Measurements from ENCODE around the gene AMACR.

- PRO-cap: no peak
These were observed 139.2 kb downstream of the PDZD2 start for GRCh38 chr5:31778181-31778380.

GRCh38 chr5:31855274-31855852 lies 216.4 kb downstream of the PDZD2 start:
- PRO-cap: no peak

GRCh38 chr5:31960742-31961210 lies 213.3 kb downstream of the GOLPH3 start:
- PRO-cap: no peak

DNA sequence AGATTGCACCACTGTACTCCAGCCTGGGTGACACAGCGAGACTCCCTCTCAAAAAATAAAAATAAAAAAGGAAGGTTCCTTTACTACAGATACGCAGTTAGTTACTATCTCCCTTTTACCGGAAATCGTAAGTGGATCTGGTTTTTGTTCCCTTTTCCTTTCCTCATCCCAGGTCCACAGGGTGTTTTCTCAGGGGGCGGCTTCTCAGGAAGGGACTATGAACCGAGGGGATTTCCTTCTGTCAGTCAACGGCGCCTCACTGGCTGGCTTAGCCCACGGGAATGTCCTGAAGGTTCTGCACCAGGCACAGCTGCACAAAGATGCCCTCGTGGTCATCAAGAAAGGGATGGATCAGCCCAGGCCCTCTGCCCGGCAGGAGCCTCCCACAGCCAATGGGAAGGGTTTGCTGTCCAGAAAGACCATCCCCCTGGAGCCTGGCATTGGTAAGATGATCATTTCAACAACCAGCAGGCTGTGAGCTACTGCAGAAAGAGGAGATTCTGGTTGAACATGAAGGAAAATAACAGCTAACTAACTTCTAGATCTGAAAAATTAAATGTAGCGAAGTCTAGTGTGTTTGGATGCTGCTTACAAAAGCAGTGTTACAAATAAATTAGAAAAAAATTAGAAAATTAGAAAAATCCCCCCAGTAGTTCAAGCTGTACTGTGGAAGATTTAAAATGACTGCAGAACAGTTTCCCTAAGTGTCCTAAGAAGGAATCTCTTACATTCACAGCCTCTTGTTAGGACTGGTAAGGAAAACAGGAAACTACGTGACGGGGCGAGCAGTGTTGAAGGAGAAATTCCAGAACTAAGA lies 75.7 kb downstream of the GOLPH3 start:
- PRO-cap: no peak

GRCh38 chr5:32331128-32331629 lies 18.4 kb upstream of the MTMR12 start:
- PRO-cap: no peak

GRCh38 chr5:32588443-32589125 lies 3.2 kb downstream of the SUB1 start:
- PRO-cap: no peak

DNA sequence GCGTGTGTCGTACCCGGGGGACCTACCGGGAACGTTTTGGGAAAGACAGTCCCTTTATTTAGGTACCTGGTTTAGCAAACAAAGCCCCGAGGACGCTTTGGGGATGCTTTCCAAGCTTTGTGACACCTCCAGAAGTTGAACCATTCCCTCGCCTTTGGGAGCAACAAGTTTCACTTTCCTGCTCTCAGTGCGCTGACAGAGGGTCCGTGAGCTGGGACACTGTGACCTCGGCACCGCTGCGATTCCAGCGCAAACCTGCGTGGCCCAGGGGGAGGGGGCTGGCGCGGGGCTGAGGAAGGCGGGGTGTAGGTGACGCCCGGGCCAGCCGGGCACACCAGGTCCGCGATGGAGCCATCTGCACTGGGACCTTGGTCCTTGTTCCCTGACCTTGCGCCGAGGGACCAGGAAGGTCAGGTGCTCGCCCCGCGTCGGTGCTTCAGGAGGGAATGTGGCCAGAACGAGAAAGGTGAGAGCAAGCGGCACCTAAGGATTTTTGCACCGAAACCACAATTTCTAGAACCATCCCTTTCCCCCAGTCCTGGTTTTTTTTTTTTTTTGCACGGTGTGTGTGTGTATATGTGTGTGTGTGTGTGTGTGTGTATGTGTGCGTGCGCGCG lies 695 bp upstream of the NPR3 start:
- PRO-cap: no peak

DNA sequence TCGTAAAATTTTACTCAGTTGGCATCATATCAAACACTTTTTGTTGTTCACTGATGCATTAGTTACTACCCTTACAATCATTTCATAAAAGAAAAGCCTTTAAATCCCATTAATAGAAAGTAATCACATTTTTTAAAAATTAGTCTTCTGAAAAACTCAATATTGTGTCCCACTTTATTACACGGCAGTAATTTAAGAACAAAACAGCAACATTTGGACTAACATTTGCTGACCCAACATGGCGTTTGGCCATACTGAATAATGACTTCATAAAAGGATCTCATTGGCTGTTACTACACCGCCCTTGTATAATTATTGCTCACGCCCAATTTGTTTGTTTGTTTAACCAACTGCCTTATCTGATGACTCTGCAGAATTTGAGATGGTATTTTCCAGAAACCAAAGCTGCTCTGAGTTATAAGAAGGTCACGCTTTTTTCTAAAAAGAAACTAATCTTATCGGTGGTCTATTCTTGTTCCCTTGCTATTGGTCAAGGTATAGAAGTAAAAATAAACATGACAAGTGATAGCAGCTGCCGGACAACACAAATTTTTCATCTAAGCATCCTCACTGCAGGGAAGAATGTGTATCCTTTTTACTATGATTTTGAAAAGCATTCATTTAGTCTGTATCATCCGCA lies 200.2 kb upstream of the TARS1 start:
- PRO-cap: no peak

- PRO-cap: no peak
These were observed 131.8 kb upstream of the TARS1 start for GRCh38 chr5:33308920-33309483.

- PRO-cap: no peak
These were observed 119.8 kb upstream of the TARS1 start for GRCh38 chr5:33320869-33321547.

DNA sequence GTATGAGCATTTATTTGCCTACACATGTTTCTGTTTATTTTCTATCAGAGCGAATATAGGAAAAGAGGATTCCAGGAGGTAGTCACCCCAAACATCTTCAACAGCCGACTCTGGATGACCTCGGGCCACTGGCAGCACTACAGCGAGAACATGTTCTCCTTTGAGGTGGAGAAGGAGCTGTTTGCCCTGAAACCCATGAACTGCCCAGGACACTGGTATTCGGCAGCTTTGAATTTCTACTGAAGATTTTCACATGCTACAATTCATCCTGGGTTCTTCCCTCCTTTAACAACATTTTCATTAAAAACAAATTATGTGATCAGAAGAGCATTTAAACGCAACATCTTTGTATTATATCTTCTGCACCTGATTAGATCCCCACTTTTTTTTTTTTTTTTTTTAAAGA lies 18.9 kb downstream of the TARS1 start:
- PRO-cap: no peak

GRCh38 chr5:33998345-33999221 lies 9.3 kb downstream of the AMACR start:
- PRO-cap: no peak

- PRO-cap: bidirectional peak, plus-strand start at chr5:34007796, minus-strand start at chr5:34007835; bidirectional peak, plus-strand start at chr5:34008267, minus-strand start at chr5:34008050
These were observed at the start of gene AMACR for GRCh38 chr5:34007505-34008607. Gene AMACR (minus strand): TSS chr5:34008050.

- PRO-cap: no peak
These were observed 104.7 kb upstream of the C1QTNF3 start for GRCh38 chr5:34147741-34148086.

DNA sequence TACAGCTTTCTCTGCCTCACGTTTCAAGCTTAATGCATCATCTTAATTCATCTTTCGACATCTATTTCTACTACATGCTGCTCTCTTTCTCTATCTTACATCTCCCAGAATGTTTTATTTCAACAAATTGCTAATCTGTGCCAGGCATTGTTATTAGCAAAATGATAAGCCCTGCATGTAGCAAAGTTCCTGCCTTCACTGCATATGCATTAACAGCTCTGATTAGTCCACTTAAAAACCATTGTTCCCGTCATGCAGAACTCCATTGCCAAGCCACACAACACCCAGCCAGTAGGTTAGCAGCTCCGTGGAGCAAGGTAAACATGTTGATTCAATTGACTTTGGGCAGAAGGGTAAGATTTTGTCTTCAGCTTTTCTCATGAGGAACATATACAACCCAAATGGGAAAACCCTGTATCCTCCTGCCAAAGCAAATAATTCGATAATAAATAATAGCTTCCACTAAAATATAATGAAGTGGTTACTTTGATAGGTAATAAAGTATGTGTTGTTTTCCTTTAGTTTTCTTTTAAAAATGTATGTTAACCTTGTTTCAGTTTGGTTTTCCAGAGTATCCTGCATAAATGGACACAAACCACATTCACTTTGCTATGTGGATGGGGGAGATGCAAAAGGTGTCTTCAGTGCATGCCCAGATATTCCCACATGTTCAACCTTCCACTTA lies 124.4 kb upstream of the C1QTNF3 start:
- PRO-cap: no peak

DNA sequence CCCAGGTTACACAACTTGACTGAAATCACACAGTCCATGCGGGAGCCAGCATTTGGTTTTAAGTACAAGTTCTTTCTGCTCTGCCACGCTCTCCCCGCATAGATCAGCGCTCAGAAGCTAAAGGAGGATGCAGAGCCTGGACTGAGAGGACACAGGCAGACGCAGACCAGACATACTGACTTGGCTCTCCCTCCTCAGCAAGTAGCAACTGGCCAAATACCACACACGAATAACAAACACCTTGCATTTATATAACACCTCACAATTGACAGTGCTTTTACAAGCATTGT lies 126.2 kb upstream of the RAI14 start:
- PRO-cap: no peak

DNA sequence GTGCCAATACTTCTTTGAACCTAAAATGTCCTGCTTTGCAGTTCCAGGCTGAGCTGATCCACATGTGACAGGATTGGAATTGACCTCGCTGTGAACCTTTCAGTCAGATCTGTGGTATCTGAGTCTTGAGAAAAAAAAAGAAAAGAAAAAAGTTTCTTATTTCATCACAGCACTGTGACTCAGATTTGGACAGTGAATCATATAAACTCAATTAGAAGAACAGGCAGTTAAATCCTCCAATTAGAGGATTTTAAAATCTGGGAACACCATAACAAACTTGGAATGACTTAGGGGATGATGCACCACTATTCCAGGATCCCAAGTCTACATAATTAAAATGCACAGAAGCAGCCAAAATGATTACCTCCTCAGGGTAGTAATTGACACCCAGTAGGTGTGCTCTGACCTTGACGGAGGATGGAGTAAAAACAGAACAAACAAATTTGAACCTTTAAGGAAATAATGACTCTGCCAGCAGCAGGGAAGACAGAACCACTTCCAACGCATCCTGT lies 57.9 kb upstream of the RAI14 start:
- PRO-cap: no peak

GRCh38 chr5:34657382-34657515 lies 1.1 kb downstream of the RAI14 start:
- PRO-cap: no peak

- PRO-cap: no peak
These were observed 467 bp upstream of the PRLR start for GRCh38 chr5:35230759-35231149.

DNA sequence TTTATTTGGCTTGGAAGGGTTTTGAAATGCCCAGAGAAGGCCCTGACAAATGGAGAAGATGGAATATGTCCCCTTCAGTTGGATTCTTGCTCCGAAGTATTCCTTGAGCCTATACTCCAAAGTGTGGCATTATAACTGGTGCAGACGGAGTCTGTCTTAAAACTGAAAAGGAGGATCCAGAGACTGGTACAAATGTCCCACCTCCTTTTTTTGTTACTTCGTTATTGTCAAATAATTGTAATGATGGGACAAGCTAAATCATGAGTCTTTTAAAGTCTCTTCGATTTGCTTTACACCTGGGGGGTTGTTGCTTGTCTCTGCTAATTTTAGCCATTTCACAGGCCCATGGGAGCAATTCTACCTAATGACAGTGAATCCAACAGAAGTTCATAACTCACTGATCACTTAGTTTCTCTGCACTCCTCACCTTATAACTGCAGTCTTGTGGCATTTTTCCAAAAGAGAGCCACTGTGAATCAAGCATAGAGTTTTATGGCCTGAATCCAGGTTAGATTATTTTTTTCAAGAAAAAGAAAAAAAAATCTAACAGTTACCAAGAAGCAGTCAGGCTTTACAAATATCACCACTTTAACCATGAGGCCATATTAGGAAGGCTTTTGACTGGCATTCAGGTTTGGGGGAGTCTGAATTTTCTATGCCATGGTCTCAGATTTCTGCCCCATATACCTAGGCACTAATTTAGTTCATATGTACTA lies 1.6 kb upstream of the IL7R start:
- PRO-cap: no peak